UCH-1 (cell line): ENCODE measurements around a stretch of chr4.

GRCh38 chr4:26838052-26838600 lies 22.5 kb upstream of the STIM2 start:
- RRBS, result no CpG with 5 or more reads among the region's 5 CpGs

- RRBS, result no CpG with 5 or more reads among the region's 12 CpGs
Measured at GRCh38 chr4:26861725-26862292, 1.2 kb downstream of the STIM2 start.

DNA sequence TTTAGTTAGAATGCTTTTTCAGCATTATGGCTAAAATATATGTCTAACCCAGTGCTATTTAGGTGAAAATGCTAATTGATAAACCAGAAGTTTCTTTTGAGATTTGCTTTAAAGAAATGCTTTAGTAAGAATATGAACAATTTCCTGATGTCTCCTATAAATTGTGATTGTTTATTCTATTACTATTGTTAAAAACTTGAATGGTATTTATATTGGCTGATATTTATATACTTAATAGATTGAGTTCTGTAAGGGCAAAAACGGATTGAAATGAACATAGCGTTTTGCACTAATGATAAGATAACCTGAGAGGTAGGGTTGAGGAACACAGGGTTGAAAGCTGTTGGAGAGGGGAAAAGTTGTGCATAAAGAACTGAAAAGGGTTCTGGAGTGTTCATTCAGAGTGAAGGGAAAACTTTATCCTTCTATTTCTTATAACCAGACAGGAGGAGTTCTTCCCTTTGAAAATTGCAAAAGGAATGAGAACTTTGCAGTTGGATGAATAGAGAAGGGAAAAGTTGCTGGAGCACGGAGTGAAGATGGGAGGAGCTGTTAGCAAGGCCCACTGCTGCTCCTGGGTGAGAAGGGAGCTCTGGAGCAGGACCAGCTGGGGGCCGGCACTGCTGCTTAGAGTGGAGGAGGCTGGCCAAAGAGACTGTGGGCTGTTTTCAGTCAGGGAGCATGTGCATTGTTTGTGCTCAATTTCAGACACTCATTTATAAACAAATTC lies 163.9 kb downstream of the STIM2 start:
- RRBS, result no CpG with 5 or more reads among the region's 4 CpGs

DNA sequence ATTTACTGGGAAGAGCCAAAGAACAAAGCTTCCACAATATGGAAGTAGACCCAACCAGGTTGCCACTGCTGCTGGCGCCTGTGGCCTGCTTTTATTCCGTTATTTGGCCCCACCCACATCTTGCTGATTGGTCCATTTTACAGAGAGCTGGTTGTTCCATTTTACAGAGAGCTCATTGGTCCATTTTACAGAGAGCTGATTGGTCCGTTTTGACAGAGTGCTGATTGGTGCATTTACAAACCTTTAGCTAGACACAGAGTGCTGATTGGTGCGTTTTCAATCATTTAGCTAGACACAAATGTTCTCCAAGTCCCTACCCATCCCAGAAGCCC lies 808.4 kb upstream of the PCDH7 start:
- RRBS, result no CpG with 5 or more reads among the region's 4 CpGs

DNA sequence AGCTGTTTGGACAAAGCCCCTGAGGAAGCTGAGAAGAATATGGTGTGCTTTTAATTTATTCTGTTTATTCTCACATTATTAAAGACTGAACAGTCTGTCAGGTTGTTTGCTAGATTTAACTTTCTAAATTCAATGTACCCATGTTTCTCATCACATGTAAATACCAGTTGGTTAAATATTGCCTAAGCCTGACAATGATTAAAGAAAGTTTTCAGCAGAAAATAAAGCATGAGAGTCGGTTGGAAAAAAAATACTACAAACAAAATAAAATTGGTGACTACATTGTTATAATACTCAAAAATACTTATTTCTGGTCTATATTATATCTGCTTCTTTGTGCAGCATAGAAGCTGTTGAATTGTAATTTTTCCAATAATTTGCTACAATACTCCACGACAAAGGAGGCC lies 1974.7 kb downstream of the ARAP2 start:
- RRBS, result no CpG with 5 or more reads among the region's 2 CpGs

- RRBS, result 27% methylated on average over 2 of the region's 4 CpGs
Measured at GRCh38 chr4:35746342-35746880, 497.9 kb downstream of the ARAP2 start.

GRCh38 chr4:36077470-36078367 lies 166.6 kb downstream of the ARAP2 start:
- RRBS, result no CpG with 5 or more reads among the region's 3 CpGs

- RRBS, result no CpG with 5 or more reads among the region's 8 CpGs
Measured at GRCh38 chr4:36286037-36286714, 4.8 kb downstream of the DTHD1 start.

DNA sequence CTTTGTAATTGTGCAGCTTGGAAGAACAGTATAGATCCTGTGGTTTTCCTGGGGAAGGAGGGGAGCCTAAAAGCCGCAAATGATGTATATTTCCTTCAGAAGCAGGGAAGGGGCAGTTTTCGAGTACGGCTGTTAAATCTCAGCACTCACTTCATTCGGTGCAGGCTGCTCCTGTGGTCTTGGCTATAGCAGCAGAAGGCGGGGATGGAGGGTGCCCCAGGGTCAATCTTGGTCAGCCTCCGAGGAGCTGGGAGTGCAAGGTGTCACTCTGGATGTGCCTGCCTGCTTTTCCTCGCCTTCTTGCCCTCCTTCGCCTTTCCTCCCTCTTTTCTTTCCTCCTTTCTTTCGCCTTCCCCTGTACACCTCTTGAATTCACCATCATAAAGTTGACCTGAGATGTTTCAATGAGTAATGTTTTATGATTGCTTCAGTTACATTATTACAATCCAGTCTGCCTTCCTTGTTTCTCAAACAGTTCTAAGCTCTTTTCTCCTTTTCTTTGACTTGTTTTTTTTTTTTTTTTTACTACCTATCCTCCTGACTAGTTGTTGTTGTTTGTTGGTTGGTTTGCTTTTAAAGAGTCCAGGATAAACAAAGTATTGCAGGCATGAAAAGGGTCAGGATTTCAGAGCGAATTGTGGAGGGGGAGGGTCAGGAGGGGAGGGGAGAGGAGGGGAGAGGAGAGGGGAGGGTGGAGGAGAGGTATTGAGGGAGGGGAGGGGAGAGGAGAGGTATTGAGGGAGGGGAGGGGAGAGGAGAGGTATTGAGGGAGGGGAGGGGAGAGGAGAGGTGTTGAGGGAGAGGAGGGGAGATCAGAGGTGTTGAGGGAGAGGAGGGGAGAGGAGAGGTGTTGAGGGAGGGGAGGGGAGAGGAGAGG lies 101.4 kb downstream of the RELL1 start:
- RRBS, result no CpG with 5 or more reads among the region's 10 CpGs

- RRBS, result no CpG with 5 or more reads among the region's 2 CpGs
Measured at GRCh38 chr4:37675098-37675577, 11.0 kb downstream of the RELL1 start.

DNA sequence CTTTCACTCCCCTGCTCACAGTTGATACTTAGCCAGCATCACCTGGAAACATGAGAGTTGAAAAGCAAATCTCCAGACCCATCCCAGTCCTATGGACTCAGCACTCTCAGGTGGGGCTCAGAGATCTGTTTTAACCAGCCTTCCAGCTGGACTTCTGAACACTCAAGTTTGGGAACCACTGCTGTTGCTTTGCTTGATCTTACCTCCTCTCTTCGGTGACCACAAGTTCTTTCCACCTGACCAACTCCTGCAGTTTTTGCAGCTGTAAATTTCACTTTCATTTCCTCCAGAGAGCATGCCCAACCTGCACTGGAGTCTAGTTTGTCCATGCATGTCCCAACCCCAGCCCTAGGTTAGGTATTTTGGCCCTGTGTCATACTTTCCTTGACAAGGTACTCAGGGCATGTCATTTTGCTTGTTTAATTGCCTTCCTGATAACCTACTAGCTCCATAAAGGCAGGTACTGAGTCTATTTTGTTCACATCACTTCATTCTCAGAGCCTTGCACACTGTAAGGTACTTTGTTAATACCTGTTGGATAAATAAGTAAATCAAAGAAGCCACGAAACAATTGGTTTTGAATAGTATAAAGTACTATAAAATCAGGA lies 10.3 kb downstream of the RELL1 start:
- RRBS, result no CpG with 5 or more reads among the region's 2 CpGs

- RRBS, result no CpG with 5 or more reads among the region's 5 CpGs
Measured at GRCh38 chr4:37818684-37819204, 7.7 kb upstream of the PGM2 start.

GRCh38 chr4:37884868-37885446 lies 5.9 kb upstream of the TBC1D1 start:
- RRBS, result no CpG with 5 or more reads among the region's 2 CpGs

DNA sequence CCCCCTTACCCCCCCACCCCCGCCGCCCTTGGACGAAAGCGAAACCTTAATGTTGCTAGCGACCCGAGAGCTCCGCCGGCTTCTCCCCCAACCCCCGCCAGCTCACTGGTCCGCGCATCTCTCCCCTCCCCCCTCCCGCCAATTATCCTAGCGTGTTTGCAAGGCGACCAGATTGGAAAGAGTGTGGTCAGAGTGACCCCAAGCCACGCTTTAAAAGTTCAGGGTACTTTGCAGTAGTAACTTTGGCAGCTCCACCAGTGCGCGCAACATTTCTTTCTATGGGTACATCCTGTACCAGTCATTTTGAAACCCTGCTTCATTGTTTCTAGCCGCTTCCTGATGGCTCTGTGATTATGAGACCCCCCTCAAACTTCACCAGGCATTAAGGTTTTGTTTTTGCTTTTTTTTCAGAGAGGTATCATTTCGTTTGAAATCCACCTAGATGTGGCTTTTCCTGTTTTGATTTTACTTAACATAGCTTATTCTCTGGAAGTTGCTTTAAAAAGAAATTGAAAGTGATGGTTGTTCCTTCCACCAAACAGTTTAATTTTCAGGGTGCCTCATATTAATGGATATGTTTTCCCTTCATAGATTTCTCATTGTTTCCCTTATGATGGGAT lies 754 bp downstream of the TBC1D1 start:
- RRBS, result no CpG with 5 or more reads among the region's 19 CpGs

- RRBS, result no CpG with 5 or more reads among the region's 3 CpGs
Measured at GRCh38 chr4:37892973-37893426, 2.1 kb downstream of the TBC1D1 start.

- RRBS, result no CpG with 5 or more reads among the region's 9 CpGs
Measured at GRCh38 chr4:37978187-37978564, 18.0 kb downstream of the PTTG2 start.

- RRBS, result no CpG with 5 or more reads among the region's 10 CpGs
Measured at GRCh38 chr4:37991304-37992375, 31.4 kb downstream of the PTTG2 start.

DNA sequence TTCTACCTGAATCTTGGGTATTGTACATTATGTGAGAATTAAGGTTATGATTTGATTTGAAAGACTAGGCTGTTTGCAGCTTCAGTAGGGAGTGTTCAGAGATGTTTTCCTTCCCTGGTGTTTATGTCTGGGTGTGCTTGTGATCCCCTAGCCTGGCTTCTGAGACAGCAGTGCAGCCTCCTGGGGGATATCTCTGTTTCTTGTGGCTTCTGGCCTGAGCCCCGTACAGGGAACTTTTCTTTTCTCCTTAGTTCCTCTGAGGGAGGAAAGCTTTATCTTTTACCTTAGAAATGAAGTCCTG lies 45.1 kb downstream of the PTTG2 start:
- RRBS, result no CpG with 5 or more reads among the region's 1 CpG

- RRBS, result no CpG with 5 or more reads among the region's 5 CpGs
Measured at GRCh38 chr4:38079012-38079446, 118.8 kb downstream of the PTTG2 start.

- RRBS, result no CpG with 5 or more reads among the region's 6 CpGs
Measured at GRCh38 chr4:38082628-38083157, 122.5 kb downstream of the PTTG2 start.